ENCODE measurements around a stretch of chr3.

- PRO-cap, 4 experiments = peak in 2 of 4 experiments; most common plus-strand start chr3:156483704 (in 2)
- RAMPAGE, long total RNA, 2 experiments = no peak in any of the 2 experiments
- RRBS = no CpG with 5 or more reads among the region's 2 CpGs
Observed at GRCh38 chr3:156483424-156483846, 71.5 kb downstream of the SSR3 start.

- PRO-cap, 4 experiments = no peak in any of the 4 experiments
- RAMPAGE, long total RNA, 2 experiments = no peak in any of the 2 experiments
Observed at GRCh38 chr3:156528622-156528821, 26.4 kb downstream of the SSR3 start.

GRCh38 chr3:156532359-156533183, 22.3 kb downstream of the SSR3 start:
- PRO-cap, 4 experiments = no peak in any of the 4 experiments
- RAMPAGE, long total RNA, 2 experiments = no peak in any of the 2 experiments
- RRBS = no CpG with 5 or more reads among the region's 5 CpGs

- PRO-cap, 4 experiments = no peak in any of the 4 experiments
- RAMPAGE, long total RNA, 2 experiments = start-site peak on the minus strand in 1 of 2 experiments, at chr3:156536077-156536130 at its widest, 5 reads per replicate
- RRBS = no CpG with 5 or more reads among the region's 2 CpGs
Observed at GRCh38 chr3:156535628-156536298, 19.2 kb downstream of the SSR3 start.

GRCh38 chr3:156608428-156608977, 53.6 kb upstream of the SSR3 start:
- PRO-cap, 4 experiments = peak in 1 of 4 experiments; most common plus-strand start chr3:156608694 (in 1)
- RAMPAGE, long total RNA, 2 experiments = no peak in any of the 2 experiments
- RRBS = no CpG with 5 or more reads among the region's 4 CpGs

DNA sequence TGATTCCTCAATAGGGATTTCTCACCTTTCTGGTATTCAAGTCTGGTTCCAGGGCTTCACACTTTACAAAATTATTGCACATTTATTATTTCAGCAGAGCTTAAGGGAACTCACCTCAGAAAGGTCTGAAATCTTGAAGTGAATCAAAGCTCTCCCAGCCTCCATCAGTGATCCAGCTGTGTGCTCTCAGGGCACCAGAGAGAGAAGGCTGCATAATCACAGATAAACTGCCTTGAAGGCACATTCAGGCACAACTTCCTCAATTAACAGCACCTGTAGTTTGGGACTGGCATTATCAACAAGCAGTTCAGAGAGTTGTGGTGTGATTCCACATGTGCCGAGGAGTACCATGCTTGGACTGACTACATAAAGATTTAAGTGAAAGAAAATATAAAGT, 59.6 kb upstream of the TIPARP start:
- PRO-cap, 4 experiments = no peak in any of the 4 experiments
- RAMPAGE, long total RNA, 2 experiments = no peak in any of the 2 experiments
- RRBS = no CpG with 5 or more reads among the region's 1 CpG

DNA sequence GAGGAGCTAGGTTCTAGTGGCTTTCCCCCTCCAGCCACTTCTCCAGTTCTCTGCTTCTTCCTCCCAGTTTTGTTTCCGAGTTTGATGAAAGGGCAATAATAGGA, 1.3 kb downstream of the TIPARP start:
- PRO-cap, 4 experiments = peak in 3 of 4 experiments; most common minus-strand start position 71 of the sequence (in 2)
- RAMPAGE, long total RNA, 2 experiments = no peak in any of the 2 experiments
- RRBS = no CpG with 5 or more reads among the region's 1 CpG

DNA sequence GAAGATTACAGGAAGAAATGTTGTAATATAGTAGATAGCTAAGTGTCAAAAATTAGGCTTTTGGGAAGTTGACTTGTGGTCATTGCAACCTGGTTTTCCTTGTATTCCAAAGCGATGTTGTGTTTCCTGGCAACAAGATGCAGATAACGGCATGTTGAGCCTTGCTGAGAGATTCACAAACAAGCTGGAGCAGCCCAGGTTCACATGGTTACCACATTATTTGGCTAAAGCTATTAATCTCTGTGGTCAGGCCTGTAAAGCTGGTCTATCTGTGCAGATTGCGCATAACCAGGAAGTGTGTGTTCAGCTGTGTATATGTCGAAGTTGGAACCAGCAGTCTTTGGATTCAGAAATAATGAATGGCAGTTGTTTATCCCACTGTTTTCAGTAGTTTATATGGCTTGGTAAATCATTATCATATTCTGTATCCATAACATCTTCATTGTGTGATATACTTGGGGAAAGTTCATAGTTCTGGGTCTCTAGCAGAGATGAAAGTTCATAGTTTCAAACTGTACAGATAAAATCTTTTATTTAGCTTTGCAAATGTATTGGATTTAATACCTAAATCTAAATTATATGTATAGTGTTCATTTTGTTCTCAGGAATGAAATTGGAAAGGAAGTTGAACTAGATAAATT, 6.7 kb downstream of the TIPARP start:
- PRO-cap, 4 experiments = no peak in any of the 4 experiments
- RAMPAGE, long total RNA, 2 experiments = no peak in any of the 2 experiments
- RRBS = no CpG with 5 or more reads among the region's 4 CpGs

GRCh38 chr3:156685074-156685558, 10.7 kb downstream of the TIPARP start:
- PRO-cap, 4 experiments = no peak in any of the 4 experiments
- RAMPAGE, long total RNA, 2 experiments = no peak in any of the 2 experiments
- RRBS = no CpG with 5 or more reads among the region's 3 CpGs

DNA sequence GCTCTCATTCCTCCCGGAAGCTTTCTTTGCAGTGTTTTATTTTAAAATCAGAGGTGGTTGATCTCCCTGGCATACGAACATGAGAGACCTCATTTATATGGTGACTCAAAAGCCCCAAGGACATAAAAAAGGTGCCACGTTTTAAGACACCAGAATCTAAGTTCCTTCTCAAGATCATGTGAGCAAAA, 8.7 kb upstream of the LEKR1 start:
- PRO-cap, 4 experiments = no peak in any of the 4 experiments
- RAMPAGE, long total RNA, 2 experiments = no peak in any of the 2 experiments
- RRBS = no CpG with 5 or more reads among the region's 3 CpGs

- PRO-cap, 4 experiments = peak in 4 of 4 experiments; most common plus-strand start chr3:156826556 (in 1); most common minus-strand start chr3:156826789 (in 3)
- RAMPAGE, long total RNA, 2 experiments = no peak in any of the 2 experiments
- RRBS = 2% methylated on average over 20 of the region's 42 CpGs
Observed at GRCh38 chr3:156826388-156827220, 451 bp downstream of the LEKR1 start.

- PRO-cap, 4 experiments = no peak in any of the 4 experiments
- RAMPAGE, long total RNA, 2 experiments = no peak in any of the 2 experiments
- RRBS = no CpG with 5 or more reads among the region's 2 CpGs
Observed at GRCh38 chr3:157029548-157029835, 130.5 kb downstream of the CCNL1 start.

GRCh38 chr3:157089035-157089458, 70.9 kb downstream of the CCNL1 start:
- PRO-cap, 4 experiments = peak in 4 of 4 experiments; most common plus-strand start chr3:157089260 (in 3); most common minus-strand start chr3:157089168 (in 2)
- RAMPAGE, long total RNA, 2 experiments = no peak in any of the 2 experiments
- RRBS = no CpG with 5 or more reads among the region's 33 CpGs

GRCh38 chr3:157107145-157107351, 52.9 kb downstream of the CCNL1 start:
- PRO-cap, 4 experiments = no peak in any of the 4 experiments
- RAMPAGE, long total RNA, 2 experiments = no peak in any of the 2 experiments
- RRBS = no CpG with 5 or more reads among the region's 2 CpGs

DNA sequence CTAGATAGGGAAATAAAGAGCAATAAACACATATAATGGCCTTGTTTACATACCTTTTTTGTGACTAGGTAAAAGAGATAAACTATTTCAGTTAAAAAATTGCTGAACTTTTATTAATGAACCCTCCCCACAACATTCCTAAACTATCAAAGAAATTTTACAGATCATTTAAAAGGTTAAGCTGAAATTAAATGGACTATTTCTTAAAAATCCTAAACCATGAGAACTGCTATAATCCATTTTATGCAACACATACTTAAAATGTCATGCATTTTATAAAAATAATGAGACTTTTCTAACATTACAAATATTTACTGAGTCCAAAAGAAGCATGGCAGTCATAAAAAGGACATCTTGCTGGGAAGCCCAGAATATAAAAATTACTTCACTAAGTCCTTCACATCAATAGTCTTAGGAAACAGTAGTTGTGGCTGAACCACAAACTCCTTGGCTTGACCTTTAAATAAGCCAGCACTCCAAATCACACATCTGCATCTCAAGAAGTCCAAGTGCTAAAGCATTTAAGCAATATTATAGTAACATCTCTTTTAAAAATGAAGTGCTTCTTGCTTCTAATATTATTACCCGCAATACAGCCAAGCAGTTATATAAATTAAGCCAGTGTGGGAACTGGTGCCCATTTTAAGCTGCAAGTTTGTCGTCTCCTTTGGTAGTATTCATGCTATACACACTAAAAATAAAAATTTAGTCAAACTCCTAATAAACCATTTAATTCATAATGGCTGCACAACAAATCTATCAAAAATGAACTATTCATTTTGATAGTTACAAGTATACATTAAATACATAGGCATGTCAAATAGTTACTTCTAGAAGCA, 8.8 kb downstream of the CCNL1 start:
- PRO-cap, 4 experiments = no peak in any of the 4 experiments
- RAMPAGE, long total RNA, 2 experiments = no peak in any of the 2 experiments
- RRBS = no CpG with 5 or more reads among the region's 2 CpGs

DNA sequence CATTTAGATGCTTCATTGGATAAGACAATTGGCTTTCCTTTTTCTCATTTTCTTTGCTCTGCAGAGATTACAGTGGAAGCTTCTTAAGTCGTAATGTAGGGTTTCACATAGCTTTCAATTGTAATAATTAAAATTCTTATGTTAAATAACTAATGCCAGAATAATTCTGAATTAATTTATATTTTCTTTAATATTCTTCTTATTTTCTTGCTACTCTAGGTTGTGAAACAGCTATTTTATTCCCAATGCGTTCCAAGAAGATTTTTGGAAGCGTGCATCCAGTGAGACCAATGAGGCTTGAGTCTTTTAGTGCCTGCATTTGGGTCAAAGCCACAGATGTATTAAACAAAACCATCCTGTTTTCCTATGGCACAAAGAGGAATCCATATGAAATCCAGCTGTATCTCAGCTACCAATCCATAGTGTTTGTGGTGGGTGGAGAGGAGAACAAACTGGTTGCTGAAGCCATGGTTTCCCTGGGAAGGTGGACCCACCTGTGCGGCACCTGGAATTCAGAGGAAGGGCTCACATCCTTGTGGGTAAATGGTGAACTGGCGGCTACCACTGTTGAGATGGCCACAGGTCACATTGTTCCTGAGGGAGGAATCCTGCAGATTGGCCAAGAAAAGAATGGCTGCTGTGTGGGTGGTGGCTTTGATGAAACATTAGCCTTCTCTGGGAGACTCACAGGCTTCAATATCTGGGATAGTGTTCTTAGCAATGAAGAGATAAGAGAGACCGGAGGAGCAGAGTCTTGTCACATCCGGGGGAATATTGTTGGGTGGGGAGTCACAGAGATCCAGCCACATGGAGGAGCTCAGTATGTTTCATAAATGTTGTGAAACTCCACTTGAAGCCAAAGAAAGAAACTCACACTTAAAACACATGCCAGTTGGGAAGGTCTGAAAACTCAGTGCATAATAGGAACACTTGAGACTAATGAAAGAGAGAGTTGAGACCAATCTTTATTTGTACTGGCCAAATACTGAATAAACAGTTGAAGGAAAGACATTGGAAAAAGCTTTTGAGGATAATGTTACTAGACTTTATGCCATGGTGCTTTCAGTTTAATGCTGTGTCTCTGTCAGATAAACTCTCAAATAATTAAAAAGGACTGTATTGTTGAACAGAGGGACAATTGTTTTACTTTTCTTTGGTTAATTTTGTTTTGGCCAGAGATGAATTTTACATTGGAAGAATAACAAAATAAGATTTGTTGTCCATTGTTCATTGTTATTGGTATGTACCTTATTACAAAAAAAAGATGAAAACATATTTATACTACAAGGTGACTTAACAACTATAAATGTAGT, 6.0 kb downstream of the PTX3 start:
- PRO-cap, 4 experiments = no peak in any of the 4 experiments
- RAMPAGE, long total RNA, 2 experiments = no peak in any of the 2 experiments
- RRBS = no CpG with 5 or more reads among the region's 7 CpGs

DNA sequence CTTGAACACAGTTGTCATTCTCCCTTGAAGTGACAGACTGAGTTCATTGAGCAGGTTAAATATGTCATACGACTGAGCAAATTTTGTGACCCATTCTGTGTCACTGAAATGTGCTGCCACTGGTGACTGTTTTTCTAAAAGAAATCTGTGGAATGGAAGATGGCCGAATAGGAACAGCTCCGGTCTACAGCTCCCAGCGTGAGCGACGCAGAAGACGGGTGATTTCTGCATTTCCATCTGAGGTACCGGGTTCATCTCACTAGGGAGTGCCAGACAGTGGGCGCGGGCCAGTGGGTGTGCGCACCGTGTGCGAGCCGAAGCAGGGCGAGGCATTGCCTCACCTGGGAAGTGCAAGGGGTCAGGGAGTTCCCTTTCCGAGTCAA, 10.0 kb upstream of the GFM1 start:
- PRO-cap, 4 experiments = no peak in any of the 4 experiments
- RAMPAGE, long total RNA, 2 experiments = no peak in any of the 2 experiments
- RRBS = no CpG with 5 or more reads among the region's 16 CpGs

DNA sequence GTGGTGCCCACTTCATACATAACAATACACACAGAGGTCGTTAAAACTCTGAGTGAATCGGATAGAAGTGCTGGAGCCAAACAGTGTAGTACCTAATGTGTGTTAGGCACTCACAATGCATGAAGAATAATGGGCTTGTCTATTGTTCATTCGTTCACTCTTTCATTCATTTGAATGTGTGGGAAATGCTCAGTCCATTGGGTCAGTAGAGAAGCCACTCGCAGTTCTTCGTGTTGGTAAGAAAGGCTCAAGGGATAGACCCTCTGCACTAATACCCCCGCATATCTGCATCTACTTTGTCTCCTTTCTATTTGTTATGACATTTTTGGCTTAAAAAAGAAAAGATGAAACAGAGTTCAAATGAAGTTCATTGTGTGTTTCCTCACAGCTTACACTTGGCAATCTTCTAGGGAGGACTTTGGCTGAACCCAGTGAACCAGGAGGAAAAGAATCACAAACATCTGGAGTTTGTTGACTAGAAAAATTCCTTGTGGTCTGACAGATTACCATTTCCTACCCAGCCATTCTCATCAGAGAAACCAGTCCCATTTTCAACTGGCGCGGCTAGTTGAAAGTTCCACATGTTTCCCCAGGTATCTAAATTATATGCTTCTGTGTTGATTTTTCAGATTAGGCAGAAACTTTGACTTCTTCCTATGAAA, 32.8 kb upstream of the MFSD1 start:
- PRO-cap, 4 experiments = peak in 1 of 4 experiments; most common plus-strand start position 548 of the sequence (in 1); most common minus-strand start position 229 of the sequence (in 1)
- RAMPAGE, long total RNA, 2 experiments = no peak in any of the 2 experiments
- RRBS = no CpG with 5 or more reads among the region's 8 CpGs

GRCh38 chr3:158809552-158810230, 7.8 kb downstream of the MFSD1 start:
- PRO-cap, 4 experiments = no peak in any of the 4 experiments
- RAMPAGE, long total RNA, 2 experiments = no peak in any of the 2 experiments
- RRBS = no CpG with 5 or more reads among the region's 6 CpGs

- PRO-cap, 4 experiments = no peak in any of the 4 experiments
- RAMPAGE, long total RNA, 2 experiments = no peak in any of the 2 experiments
Observed at GRCh38 chr3:158820173-158820431, 18.2 kb downstream of the MFSD1 start.